Hematopoietic multipotent progenitor cell (in vitro differentiated cells): ENCODE data around the gene METAP1D.

GRCh38 chr2:170984582-170985194 lies 55.6 kb downstream of the GORASP2 start:
- CAGE, long polyA plus RNA, result no peak

- CAGE, long polyA plus RNA, result no peak
Observed at GRCh38 chr2:171081472-171082170, 79.1 kb downstream of the TLK1 start.

- CAGE, long polyA plus RNA, result no peak
Observed at GRCh38 chr2:171083661-171084423, 76.9 kb downstream of the TLK1 start.

- CAGE, long polyA plus RNA, result no peak
Observed at GRCh38 chr2:171160986-171161657, 429 bp upstream of the TLK1 start.

GRCh38 chr2:171409232-171410069 lies 24.3 kb downstream of the METTL8 start:
- CAGE, long polyA plus RNA, result no peak

DNA sequence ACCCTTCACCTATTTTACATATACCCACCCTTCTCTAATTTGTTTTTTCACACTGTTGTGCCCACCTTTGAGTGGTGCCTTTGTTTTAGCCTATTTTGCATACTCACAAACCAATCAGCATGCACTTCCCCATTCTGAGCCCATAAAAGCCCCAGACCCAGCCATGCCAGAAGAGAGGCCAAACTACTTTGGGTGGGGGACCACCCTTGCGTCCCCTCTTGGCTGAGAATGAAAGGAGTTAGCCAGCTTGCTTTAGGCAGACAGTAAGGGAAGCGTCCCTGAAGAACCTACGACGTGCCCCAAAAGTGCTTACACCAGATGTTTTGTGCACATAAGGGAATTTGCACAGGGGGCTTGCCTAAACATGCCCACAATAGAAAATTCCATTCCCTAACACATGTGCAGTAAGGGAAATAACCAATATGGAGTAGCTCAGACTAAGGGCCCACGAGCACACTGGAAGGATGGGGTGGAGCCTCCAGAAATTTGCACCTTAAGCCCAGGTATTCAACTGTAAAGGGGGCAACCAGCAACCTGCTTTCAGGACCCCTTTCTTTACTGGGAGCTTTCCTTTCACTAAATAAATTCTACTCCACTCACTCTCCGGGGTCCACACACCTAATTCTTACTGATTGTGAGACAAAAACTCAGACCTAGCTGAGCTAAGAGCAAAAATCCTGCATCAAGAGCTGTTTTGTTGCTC lies 2.8 kb downstream of the METTL8 start:
- CAGE, long polyA plus RNA, result no peak

GRCh38 chr2:171490312-171491072 lies 31.8 kb upstream of the CYBRD1 start:
- CAGE, long polyA plus RNA, result no peak

DNA sequence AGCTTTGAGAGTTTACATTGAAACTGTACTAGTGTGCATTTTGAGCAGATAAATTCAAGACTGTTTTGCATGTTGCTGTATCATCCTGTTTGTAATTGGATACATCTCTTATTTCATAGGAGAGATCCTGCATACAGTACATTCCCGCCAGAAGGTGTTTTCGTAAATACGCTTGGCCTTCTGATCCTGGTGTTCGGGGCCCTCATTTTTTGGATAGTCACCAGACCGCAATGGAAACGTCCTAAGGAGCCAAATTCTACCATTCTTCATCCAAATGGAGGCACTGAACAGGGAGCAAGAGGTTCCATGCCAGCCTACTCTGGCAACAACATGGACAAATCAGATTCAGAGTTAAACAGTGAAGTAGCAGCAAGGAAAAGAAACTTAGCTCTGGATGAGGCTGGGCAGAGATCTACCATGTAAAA lies 32.1 kb downstream of the CYBRD1 start:
- CAGE, long polyA plus RNA, result no peak

DNA sequence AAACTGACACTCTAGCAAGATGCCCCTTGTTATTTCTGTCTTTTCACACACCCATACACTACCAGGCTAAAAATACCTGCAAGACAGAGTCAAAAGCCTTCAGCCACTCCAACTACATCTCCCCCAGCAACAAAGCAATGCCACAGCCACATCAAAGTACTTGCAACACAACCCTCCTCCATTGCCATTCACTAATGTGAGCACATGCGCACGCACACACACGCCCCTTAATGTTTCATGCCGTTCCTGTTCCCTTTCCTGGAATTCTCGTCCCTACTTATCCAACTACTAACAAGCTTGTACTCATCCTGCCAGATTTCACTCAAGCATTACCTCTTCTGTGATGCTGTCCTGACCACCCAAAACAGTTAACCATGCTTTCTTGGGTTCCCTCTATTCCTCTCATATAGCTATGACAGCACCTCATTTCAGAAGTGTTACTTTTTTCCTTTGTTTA lies 29.6 kb downstream of the SLC25A12 start:
- CAGE, long polyA plus RNA, result no peak

DNA sequence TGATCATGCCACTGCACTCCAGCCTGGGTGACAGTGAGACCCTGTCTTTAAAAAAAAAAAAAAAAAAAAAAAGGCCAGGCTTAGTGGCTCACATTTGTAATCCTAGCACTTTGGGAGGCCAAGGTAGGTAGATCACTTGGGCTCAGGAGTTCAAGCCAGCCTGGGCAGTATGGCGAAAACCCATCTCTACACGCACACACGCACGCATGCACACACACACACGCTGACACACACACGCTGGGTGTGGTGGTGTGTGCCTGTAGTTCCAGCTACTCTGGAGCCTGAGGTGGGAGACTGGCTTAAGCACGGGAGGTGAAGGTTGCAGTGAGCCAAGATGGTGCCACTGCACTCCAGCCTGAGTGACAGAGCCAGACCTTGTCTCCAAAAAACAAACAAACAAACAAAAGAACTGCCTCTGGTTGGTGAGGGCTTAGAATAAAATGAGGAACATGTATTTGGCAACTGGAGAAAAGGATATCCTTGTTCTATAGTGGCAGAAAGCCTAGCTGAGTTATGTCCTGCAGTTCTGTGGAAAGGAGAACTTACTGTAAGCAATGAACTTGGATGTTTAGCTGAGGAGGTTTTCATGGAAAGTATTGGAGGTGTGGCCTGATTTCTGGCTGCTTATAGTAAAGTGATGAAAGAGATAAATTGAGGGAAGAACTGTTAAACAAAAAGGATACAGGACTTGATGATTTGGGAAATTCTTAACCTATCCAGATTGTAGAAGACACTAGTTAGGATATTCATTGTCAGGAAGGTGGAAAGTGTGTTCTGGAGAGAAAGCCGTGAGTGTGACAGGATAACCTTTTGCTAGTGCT lies 34.1 kb downstream of the HAT1 start:
- CAGE, long polyA plus RNA, result no peak

- CAGE, long polyA plus RNA, result no peak
Observed at GRCh38 chr2:171999705-172000558, at the start of gene METAP1D. TSS of gene METAP1D (plus strand) at chr2:171999953.

DNA sequence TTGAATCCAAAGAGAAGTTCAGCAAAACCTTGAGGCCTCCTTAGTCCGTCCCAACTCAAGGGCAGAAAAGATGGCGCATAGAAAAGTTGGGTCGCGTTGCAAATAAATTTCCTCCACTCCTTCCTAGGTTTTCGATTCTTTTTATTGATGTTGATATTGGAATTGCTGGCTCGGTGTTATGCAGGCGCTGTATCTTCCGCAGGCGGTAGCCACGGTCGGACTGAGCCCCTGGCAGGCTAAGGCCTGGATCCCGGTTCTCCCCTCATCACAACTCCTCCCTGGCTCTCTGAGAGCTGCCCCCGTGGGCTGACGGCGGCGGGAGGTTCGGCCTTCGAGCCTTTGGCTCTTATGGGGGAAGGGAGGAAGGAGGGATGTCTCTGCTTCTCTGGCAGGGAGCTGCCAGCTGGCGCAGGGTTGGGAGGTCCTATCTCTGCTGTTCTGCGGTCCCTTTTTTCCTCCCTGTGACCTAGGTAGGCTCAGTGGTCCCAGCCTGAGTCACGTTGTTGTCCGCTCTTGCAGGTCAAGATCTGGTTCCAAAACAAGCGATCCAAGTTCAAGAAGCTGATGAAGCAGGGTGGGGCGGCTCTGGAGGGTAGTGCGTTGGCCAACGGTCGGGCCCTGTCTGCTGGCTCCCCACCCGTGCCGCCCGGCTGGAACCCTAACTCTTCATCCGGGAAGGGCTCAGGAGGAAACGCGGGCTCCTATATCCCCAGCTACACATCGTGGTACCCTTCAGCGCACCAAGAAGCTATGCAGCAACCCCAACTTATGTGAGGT lies 2.4 kb downstream of the DLX1 start:
- CAGE, long polyA plus RNA, result no peak

DNA sequence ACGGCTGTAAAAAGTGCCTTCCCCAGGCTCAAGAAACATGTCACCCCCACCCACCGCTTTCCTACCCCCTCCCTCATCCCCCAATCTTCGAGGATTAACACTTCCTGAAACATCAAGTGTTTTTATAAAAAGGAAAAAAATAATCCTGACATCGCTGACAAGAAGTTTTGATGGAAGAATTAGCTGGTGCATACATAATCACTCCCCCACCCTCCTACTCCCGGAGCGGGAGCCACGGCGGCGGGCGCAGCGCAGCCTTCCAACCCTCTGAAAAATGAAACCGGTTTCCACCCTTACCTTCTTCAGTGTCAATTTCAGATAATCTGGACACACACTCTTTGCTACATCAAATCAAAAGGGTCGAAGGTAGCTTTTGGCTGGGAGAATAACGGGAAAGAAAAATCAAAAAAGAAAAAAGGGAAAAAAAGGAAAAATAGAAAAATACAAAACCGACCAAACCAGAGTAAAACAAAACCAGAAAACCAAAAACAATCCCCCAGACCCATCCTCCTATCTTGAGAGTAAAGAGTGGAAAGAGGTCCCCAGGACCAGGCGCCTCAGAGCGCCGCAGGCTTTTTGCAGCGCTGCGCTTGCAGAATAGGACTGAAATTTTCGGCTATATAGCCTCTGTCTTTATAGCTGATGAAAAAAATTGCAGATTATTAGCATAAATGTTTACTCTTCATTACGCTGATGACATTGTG lies 7.9 kb downstream of the DLX1 start:
- CAGE, long polyA plus RNA, result no peak

- CAGE, long polyA plus RNA, result no peak
Observed at GRCh38 chr2:172226199-172226636, 123.5 kb upstream of the DLX2 start.

GRCh38 chr2:172335656-172336174 lies 91.7 kb upstream of the ITGA6 start:
- CAGE, long polyA plus RNA, result no peak

DNA sequence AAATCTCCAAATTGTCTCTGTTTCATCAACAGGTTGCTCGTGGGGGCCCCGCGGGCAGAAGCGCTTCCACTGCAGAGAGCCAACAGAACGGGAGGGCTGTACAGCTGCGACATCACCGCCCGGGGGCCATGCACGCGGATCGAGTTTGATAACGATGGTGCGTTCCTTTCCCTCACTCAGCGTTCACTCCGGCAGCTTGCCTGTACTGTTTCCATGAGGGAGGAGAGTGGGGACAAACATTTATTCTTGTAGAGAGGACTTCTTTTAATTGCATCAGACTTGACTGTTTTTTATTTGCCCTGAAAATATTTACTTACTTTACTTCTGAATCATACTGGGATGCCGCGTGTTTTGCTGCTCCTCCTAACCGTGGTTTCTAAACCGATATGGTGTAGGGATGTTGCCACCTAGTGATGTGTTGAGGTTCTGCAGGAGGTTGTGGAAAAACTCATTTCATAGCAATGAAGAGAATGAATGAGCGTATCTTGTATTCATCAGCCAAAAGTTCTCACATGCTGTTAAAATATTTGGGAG lies 38.2 kb downstream of the ITGA6 start:
- CAGE, long polyA plus RNA, result no peak

GRCh38 chr2:172468999-172469564 lies 41.7 kb downstream of the ITGA6 start:
- CAGE, long polyA plus RNA, result no peak

DNA sequence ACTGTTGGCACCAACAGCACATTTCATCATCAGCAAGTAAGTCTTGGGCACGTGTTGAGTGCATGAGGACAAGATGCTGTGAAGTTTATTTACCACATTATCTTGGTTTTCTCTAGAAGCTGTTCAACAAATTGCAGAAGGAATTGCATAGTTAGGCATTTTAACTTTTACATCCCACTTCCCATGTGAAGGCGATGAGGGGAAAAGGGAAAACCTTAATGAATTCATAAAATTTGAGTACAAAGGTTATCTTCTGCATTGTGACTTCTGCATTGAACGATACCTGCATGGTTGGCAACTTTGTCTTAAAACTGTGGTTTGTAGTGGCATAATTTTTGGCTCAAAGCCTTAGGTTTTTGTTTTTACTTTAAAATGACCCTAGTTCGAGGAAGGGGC lies 947 bp downstream of the PDK1 start:
- CAGE, long polyA plus RNA, result no peak

DNA sequence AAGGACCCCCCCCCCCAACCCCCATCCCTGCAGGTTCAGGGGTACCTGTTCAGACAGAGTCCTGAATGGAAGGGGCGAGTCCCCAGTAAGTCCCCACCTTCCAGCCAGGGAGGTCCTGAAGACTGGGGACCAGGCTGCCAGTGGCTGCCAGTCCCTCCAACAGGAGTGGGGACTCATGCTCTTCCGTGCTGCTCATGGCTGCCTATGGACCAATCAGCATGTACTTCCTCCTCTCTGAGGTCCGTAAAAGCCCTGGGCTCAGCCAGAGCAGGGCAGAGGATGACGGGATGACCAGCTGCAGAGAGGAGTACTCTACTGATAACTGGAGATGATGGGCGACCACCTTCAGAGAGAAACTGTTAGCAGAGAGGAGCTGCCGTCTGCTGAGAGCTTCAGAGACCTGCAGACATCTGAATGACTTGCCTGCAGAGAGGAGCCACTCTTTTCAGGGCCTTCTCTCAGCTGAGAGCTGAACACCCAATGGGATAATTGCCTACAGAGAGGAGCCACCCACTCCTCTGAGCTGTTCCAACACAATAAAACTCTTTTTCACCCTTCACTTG lies 58.4 kb downstream of the PDK1 start:
- CAGE, long polyA plus RNA, result no peak

DNA sequence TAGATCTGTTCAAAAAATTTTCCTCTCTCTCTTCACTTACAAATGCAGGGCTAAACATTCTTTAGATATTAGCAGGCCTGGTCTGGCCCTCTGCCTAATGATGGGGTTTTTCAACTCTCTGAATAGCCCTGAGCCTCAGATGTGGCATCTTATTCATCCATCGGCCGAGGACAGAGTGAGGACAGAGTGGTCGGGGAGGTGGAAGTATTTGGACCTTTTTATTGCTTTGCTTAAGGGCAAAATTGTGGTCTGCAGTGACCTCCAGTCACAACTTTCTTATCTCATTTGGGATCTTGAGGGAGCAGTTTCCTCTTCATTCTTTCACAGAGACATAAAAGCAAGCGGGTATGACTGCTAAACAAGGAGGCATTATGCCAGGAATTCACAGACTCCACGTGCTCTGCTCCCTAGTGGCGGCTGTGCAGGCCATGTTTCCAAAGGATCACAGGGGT lies 47.4 kb downstream of the RAPGEF4 start:
- CAGE, long polyA plus RNA, result no peak